ENCODE measurements around the genes TYR, UBTFL1 and SLC36A4.

DNA sequence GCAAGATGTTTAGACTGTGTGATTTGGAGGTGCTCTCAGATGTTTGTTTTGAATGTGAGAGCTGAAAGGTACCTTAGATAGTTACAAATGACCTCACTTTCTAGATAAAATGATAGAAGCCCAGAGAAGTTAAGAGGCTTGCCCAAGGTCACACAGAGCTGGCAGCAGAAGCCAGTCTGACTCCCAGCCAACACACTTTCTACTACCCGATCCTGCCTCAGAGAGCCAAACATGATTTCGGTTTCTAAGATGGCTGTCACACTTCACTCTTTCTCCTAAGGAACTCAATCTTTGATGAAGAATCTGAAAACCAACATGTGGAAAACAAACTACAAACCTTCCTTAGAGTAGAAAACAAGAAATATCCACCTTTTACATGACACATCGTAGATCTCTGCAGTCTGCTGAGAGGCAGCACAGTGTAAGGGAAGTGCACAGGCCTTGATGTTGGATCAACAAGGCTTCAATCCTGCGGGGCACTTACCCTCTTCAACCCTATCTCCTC is 58.6 kb downstream of the SYTL2 start:
- PRO-cap = no peak

GRCh38 chr11:85950748-85951134 is 95.6 kb downstream of the CCDC83 start:
- PRO-cap = no peak

DNA sequence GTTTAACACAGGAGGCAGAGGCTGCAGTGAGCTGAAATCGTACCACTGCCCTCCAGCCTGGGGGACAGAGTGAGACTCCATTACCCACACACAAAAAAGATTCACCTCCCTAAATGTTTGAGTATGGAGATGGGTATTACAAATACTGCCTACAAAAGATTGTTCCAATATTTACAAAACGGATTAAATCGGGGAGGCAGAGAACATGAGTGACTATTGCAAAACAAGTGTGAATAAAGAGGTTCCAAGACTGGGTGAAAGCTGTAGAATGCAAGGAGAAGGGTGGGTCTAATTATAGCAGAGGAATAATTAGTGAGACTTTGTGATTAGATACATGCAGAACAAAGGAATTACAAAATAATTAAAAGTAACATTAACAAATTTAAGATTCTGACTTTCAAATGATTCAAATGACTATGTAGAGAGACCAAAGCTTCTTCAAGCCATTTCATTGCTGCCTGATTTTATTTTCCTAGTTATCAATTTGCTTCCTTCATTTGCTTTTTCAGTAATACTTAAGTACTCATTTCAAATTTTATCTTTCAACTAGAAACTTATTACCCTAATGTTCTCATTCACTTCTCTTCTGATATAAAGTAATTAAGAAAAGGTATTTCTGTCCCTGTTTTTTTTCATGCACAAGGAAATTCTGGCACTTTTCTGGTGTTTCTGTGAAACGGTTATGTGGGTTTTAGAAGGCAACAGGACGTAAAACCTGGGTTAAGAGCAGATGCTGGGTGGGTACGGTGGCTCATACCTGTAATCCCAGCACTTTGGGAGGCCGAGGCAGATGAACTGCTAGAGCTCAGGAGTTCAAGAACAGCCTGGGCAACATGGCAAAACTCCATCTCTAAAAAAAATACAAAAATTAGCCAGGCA is 97.9 kb downstream of the PICALM start:
- PRO-cap = no peak

- PRO-cap = no peak
Observed at GRCh38 chr11:85971664-85972462, 97.0 kb downstream of the PICALM start.

DNA sequence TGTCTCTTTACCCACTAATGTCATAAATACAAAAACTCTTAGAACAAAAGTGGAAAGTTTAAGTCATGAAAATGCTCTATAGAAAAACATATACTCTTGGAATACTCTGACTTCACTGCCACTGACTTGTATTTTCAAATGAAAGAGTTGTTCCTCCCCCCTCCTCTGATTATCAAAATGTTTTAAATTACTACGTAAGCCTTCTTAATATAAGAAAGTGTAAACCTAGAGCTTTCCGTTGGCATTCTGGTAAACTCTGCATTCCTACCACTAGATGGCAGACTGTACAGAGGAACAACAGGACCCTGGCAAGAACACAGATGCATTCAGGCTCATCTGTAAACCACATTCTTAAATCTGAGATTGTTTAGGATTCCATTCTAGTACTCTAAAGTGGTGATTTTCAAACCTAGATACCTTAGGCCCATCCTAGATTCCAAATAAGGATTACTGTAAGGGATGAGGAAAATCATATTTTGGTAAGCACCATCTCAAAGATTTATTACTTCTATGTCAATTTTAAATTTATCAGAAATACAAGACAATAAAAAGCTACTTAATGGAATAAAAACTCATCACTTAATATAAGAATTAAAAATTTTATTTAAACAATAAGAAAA is 27.0 kb downstream of the PICALM start:
- PRO-cap = no peak

DNA sequence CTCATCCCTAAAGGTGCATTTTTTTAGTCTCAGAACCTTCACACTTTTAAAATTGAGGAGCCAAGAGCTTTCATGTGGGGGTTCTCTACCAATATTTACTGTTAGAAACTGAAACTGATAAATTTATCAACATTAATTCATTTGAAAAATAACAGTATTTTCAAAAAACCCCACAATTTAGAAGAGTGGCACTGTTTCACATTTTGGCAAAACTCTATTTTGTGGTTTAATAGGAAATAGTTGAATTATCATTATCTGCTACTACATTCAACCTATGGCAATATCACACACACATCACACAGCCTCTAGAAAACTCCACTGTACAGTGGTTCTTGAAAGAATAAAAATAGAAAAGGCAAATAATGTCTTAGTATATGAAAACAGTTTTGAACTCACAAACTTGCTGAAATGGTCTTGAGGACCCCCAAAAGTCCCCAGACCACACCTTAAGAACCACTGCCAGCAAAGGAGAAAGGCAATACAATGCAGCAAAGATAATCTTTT is 8.6 kb downstream of the PICALM start:
- PRO-cap = no peak

- PRO-cap = no peak
Observed at GRCh38 chr11:86151844-86152078, 82.9 kb upstream of the PICALM start.

DNA sequence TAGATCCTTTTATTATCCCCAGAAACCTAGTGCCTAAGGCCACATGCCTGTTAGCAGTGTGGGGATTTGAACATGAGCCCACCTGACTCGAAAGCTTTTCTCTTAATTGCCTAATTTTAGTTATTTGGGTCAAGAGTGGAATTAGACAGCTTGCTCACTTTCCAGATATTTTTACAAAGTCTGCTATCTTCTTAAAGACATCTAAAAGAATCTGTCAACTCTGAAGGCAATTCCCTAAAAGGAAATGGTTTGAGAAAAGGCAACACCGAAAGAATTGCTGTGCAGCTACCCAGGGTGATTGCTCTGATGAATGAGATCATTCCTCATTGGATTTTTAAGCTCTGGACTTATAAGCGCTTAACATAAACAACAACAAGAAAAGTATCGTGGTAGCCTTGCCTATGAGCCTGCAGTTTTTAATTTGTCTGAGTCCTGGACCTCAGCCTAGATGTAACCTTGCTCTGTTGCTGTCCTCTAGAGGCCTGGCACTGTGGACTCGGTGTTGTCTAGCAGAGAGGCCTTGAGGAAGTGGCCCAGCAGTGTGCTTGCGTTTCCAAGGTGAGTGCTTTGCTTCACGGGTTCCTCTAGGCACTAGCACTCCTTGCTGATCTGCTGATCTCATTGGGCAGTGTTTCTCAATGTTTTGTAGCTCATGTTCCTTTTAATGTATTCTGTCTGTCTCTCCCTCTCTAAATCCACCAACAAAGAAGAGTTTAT is 20.3 kb downstream of the CCDC81 start:
- PRO-cap = no peak

- PRO-cap = no peak
Observed at GRCh38 chr11:86487107-86487876, 112.6 kb downstream of the CCDC81 start.

- PRO-cap = no peak
Observed at GRCh38 chr11:86503030-86504229, 128.7 kb downstream of the CCDC81 start.

- PRO-cap = no peak
Observed at GRCh38 chr11:86578142-86578924, 203.6 kb downstream of the CCDC81 start.

- PRO-cap = no peak
Observed at GRCh38 chr11:86815048-86815401, 14.7 kb downstream of the PRSS23 start.

GRCh38 chr11:86919606-86920079 is 35.6 kb downstream of the FZD4 start:
- PRO-cap = no peak

- PRO-cap = bidirectional peak, plus-strand start at chr11:86955644, minus-strand start at chr11:86955395; bidirectional peak, plus-strand start at chr11:86956100, minus-strand start at chr11:86956015; bidirectional peak, plus-strand start at chr11:86956301, minus-strand start at chr11:86956233
Observed at GRCh38 chr11:86955464-86956395, 535 bp upstream of the FZD4 start.

DNA sequence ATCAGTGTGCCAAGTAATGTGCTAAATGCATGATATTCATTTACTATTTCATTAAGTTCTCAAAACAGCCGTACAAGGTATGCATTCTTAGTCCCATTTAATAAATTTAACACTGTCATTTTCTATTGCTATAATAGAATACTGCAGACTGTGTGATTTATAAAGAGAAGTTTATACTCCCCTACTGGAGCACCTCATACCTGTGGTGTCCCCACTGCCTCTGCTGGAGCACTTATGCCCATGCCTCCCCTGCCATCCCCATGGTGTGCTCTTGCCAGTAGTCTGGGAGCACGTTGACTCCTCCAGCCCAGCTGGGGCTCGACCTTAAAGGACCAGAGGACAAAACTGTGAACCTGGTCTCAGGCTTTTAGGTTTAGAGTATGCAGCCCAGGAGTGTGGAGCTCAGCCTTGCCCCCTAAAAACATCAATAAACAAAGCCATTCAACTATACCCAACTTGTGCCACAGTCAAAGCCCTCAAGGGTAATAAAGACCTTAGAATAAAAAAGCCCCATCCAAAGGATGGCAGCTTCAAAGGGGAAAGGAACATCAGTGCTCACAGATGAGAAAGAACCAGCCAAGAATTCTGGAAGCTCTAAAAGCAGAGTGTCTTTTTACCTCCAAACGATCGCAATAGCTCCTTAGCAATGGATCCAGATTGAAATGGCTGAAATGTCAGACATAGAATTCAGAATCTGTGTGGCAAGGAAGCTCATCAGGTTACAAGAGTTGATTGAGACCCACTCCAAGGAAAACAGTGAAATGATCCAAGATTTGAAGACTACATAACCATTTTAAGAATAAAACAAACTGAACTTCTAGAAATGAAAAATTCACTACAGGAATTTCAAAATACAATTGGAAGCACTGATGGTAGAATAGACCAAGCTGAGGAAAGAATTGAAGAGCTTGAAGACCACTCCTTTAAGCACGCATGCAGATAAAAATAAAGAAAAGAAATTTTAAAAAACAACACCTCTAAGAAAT is 170.1 kb downstream of the TMEM135 start:
- PRO-cap = no peak

- PRO-cap = no peak
Observed at GRCh38 chr11:89177642-89178328, at the start of gene TYR. Gene TYR, plus strand, starts transcription at chr11:89177875.

- PRO-cap = no peak
Observed at GRCh38 chr11:90085774-90086151, at the start of gene UBTFL1. Gene UBTFL1, plus strand, starts transcription at chr11:90085950.

- PRO-cap = no peak
Observed at GRCh38 chr11:90209619-90210128, 13.2 kb downstream of the CHORDC1 start.

DNA sequence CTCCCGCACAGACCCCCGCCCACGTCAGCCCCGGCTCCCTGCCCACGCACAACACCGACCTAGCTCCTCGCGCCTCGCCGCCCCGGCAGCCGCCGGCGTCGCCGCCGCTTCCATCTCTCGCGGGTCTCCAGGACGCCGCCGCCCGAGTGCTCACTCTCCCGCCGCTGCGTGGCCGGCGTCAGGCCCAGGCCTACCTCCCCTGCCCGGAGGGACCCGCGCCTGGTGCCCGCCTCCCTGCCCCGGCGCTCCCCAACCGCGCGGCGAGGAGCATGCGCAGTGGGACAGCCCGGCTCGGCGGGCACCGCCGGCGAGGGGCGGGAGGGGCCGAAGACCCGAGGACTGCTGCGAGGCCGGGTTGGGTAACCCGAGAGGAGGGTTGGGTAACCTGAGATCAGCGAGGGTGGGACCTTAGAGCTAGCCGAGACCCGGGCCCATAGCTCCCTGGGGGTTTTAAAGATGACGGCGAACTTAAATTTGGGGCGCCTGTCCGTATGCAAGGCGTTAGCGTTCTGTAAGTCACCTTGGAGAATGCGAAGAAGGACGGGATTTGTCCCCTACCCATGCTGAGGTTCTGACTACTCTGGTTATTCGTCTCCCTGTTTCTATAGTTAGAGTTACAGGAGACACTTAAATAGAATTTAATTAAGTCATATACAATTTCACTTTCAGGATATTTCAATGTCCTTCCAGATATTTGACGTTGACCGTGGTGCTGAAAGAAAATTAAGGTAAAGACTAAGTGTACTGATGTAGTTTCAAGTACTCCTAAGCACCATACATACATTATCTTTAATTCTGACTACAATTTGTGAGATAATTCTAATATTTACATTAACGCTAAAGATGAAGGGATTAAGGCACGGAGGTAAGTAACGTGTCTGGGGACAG is at the start of gene SLC36A4:
Gene SLC36A4 (minus strand): TSS at position 273 of the 888 bp plus-strand sequence.
- PRO-cap = bidirectional peak, plus-strand start at position 310 of the sequence, minus-strand start at position 166 of the sequence

DNA sequence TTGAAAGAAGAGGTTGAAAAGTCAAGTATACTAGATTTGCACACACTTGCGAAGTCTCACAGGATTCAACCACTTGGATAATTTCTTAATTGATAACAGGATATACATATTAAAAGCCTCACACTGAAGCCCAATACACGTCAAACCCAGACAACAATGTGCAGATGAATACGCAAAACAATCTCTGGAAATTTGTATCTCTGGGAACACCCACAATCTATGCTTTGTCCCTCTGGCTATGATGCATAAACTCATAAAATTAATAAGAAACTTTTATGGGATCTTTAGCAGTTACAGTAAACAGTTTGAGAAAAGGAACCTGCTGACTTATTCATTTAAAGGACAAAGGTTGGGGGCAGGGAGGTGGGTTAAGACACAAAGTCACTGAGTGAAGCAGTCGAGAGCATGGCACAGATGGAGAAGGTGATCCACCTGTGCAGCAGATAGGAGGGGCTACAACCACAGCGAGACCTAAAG is 45.2 kb downstream of the SMCO4 start:
- PRO-cap = no peak

Data from penis (tissue), 1 donor.